ENCODE data around the genes METTL21A, CRYGC and CPS1.

DNA sequence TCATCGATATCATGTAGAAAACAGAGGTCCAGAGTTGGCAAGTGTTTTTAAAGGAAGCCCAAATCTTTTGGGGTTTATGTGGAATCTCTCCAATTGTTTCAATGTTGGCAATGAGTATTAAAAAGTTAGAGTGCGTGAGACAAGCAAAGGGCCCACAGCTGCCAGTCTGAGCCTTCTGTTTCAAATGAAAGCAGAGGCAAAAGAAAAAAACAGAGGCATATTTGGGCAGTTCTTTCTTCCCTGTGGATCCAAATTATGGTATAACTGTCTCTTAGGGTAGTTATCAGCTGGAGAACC is 24.2 kb downstream of the KLF7 start:
- PRO-cap, 2 experiments = no peak in any of the 2 experiments

- PRO-cap, 2 experiments = peak in 2 of 2 experiments; most common plus-strand start chr2:207165052 (in 2); most common minus-strand start chr2:207165231 (in 2)
Observed at GRCh38 chr2:207164499-207165353, 1.0 kb downstream of the KLF7 start.

DNA sequence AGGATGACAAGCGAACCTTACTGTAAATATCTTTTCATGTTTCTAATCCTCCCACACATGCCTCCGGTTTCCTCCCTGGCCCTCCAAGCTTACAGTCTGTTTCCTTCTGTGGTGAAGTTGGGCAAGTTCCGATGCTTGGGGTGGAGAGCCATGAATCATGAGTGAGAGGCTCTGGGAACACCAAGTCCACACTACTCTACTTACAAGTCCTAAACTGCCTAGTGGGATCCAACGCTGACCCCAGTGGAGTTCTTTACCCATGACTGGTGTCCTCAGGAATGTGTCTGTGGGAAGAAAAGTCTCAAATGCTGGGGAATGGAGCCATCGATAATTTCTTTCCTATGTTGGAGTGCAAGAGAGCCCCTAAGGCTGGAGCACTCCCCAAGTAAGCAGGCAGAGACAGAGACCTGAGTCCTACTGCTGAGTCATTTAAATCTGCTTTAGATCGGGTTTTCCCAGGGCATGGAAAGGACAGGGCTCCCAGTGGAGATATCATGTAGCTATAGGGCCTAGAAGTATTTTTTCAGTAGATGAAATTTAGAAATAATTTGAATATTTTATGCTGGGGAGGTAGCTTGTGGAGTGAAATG is 73.5 kb upstream of the KLF7 start:
- PRO-cap, 2 experiments = no peak in any of the 2 experiments

GRCh38 chr2:207329077-207329436 is 163.3 kb upstream of the KLF7 start:
- PRO-cap, 2 experiments = no peak in any of the 2 experiments

DNA sequence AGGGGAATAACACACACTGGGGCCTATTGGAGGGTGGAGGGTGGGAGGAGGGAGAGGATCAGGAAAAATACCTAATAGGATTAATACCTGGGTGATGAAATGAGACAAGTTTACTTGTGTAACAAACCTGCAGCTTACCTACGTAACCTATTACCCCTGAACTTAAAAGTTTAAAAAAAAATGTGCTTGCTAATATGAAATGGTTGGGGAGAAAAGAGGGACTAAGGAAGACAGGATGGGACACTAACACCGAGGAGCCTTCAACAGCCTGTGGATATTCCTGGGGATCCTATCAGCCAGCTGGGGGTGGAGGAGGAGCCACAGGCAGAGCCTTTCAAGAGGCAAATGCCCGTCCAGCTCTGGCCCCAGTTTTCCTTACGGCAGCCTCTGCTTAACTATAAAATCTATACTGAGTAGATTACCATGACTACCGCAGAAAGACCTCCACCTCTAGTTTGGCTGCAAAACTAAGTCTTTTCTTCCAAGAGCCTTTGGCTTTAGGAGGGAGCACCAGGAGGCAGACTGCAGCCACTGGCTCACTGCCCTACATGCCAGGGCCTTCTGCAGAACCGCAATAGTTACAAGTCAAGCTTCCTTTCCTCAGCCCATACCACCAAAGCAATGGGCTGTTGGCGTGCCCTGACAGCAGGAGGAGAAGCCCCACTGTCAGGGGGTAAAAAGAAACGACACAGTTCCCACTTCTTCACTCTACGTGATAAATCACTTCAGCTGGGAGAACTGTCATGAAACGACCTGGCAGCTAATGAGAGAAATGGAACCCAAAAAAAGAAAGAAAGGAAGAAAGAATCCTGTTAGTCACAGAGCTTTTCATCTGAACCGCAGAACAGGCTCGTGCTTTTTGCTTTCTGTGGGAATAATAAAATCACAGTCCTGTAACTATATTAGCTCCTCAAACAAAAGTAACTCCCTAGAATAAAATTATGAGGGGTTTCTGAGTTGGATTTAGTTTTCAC is 25.2 kb upstream of the CREB1 start:
- PRO-cap, 2 experiments = no peak in any of the 2 experiments

DNA sequence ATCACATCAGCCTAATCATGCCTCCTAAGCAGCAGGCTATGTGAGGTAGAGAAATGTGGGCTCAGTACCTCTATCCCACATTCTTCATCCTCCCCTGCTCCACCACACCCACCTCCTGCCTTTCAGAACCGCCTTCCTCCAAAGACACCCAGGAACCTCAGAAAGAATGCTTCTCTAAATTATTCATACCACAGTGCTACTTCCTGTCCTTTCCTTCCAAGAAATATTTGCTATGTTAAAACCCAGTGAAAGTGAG is 24.1 kb upstream of the CREB1 start:
- PRO-cap, 2 experiments = no peak in any of the 2 experiments

- PRO-cap, 2 experiments = peak in 2 of 2 experiments; most common plus-strand start chr2:207625585 (in 1); most common minus-strand start chr2:207625314 (in 1)
Observed at GRCh38 chr2:207625020-207625631, at the start of gene METTL21A. METTL21A (minus strand) TSS chr2:207625394.

- PRO-cap, 2 experiments = no peak in any of the 2 experiments
Observed at GRCh38 chr2:207769443-207769556, 406 bp downstream of the FZD5 start.

DNA sequence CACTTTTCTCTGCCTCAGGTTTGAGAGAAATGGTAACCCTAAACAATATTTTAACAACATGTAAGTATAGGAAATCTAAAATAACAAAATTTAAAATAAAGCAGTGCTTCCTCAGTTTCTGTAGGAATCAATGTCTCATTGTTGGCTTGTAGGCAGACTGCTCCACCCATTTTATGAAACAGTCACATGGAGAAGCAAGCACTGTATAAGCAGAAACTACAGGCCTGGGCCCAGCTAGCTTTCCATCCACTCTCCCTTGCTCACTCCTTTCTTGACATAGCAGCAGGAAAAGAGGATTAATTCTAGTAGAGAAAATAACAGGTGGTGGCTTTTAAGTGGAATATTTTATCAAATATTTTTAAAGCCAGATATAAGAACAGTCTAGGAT is 97.2 kb downstream of the PLEKHM3 start:
- PRO-cap, 2 experiments = peak in 1 of 2 experiments; most common plus-strand start position 212 of the sequence (in 1)

GRCh38 chr2:207974156-207974650 is 51.1 kb downstream of the PLEKHM3 start:
- PRO-cap, 2 experiments = no peak in any of the 2 experiments

GRCh38 chr2:208034286-208034680 is 9.0 kb upstream of the PLEKHM3 start:
- PRO-cap, 2 experiments = no peak in any of the 2 experiments

DNA sequence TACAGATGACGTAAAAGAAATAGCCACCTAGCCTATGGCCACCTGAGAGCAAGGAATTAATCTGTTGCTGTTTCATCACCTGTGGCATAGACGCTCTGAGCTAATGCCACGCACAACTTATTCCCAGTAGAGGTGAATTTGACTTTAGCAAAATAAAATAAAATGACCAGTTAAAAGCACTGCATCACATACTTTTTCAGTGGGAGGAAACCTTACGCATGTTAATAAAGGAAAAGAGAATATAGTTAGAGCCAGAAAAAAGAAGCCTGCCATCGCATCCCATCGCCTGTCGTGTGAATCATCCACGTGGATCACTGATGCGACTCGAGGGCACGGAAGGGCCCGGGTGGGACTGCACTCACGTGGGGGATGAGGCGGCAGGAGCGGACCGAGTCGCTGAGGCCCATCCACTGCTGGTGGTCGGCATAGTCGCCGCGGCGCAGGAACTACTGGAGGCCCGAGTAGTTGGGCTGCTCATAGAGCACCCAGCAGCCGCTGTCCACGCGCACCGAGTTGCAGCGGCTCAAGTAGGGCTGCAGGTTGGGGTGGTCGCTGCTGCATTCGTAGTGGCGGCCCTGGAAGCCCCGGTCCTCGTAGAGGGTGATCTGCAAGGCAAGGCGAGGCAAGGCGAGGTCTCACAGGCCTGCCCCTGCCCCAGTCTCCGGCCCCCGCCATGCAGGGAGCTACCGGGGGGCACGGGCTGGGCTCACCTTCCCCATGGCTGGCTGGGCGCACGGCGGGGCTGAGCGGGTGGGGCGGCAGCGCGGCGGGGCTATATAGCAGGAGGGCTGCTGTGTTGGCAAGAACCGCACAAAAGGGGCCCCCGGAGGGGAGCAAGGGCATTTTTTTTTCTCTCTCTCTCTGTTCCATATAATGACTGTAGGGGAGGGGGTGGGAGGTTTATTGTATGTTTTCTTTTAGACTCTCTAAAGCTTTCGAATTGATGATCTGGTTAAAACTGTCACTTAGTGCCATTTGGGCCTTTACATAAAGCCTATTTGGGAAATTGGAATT is 12.1 kb downstream of the CRYGD start:
- PRO-cap, 2 experiments = no peak in any of the 2 experiments

- PRO-cap, 2 experiments = no peak in any of the 2 experiments
Observed at GRCh38 chr2:208129625-208130291, at the start of gene CRYGC. CRYGC (minus strand) TSS chr2:208129828.

GRCh38 chr2:209694597-209695253 is 76.9 kb upstream of the UNC80 start:
- PRO-cap, 2 experiments = no peak in any of the 2 experiments

DNA sequence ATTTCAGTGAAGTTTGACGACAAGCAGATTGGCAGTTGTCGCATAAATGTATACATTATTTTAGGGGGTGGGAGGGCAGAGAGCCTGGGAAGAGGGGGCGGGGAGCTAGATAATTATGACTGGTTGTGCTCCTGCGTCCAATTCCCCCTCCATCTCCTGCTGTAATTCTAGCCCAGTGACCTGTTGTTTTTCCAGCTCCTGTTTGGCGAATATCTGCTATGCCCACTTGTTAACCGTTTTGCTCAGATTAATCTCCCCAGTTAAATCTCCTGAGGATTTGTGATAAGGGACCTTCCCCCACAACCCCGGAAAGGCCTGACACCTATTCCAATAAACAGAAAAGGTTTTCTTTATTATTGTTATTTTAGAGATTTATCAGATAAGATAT is 715 bp downstream of the UNC80 start:
- PRO-cap, 2 experiments = no peak in any of the 2 experiments

DNA sequence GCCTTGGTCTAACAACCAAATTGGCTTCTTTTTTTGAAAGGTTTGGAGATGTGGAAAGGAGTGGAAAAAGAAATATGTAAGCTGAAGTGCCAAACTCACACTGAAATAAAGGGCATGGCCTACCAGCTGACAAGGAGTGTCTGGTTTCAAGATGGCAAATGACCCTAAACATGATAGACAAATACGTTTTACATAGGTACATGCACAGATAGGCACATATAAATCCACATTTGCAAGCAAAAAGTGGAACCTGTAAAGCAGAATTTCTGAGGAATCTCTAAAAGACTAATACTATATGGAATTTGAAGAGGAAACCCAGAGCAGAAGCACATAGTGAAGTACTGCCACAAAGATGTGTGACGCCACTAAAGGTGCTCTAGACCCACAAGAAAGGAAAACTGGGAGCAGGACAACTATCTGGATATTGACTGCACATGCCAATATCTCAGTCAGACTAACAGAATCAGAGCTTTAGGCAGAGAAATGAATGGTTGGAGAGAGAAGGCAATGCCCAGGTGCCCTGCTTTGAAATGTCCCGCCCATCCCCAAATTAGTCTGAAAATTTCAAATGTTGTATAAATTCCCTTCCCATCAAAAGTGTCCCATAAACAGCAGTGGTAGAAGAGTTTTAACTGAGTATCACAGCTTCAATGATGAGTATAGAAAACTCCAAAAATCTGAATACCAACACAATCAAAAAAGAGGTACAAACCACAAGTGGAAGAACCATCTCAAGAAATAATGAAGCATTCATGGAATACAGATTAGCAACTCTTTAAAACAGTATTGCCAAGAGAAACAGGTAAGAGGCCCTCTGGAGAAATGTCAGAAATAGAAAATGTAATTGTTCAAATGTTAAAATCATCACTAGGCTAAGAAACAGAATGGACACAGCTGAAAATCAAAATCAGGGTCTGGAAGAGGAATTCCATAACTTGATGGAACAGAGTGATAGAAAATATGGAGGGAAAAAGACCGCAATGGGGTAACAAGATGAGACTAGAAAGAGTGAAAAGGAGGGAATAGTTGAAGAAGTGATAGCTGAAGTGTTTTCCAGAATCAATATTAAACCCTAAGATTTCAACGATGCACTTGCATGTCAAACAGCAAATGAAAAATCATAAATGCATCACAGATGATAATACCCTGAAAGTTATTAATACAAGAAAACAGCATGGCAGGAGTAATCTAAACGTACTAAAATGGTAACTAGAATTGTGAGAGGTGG is 30.1 kb downstream of the RPE start:
- PRO-cap, 2 experiments = no peak in any of the 2 experiments

- PRO-cap, 2 experiments = no peak in any of the 2 experiments
Observed at GRCh38 chr2:210190496-210190741, 19.2 kb upstream of the KANSL1L start.

- PRO-cap, 2 experiments = no peak in any of the 2 experiments
Observed at GRCh38 chr2:210207368-210207859, 17.8 kb downstream of the ACADL start.

DNA sequence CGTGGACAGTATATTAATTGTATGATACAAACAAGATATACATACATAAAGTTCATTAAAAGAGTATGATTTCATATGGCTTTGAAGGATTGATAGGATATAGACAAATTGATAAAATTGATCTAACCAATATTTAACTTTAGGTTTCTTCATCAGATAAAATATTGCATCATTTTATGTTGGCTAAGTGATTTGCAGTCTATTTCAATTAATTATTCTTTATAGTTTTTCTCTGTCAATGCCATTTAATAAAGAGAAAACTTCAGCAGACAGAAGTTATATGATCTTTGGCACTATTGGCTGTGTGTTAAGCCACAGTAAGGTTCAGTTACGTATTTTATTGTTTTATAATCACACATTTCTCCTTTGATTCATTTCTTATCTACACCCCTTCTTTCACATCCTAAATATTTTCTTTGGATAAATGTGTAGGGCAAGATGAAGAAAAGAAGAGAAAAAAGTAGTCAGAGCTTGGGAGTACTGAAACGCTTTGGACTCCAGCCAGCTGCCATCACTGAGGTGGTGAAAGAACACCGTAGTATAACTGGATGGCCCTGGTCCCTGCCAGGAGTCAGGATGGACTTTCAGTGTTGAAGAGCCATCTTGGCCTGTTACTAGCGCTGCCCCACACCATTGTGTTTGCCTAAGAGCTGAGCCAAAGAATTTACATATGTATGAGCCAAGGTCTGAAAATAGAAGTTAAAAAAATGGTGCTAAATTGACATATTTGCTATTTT is 9.8 kb upstream of the CPS1 start:
- PRO-cap, 2 experiments = no peak in any of the 2 experiments

- PRO-cap, 2 experiments = no peak in any of the 2 experiments
Observed at GRCh38 chr2:210556294-210557031, at the start of gene CPS1. CPS1 (plus strand) TSS chr2:210556599.

All from Colon Carcinoma Metastatic in the Lung (tissue), 2 donors.